ENCODE results near the gene DBNL.

- RRBS: no CpG with 5 or more reads among the region's 20 CpGs
Measured at GRCh38 chr7:42238372-42239004, 1.5 kb upstream of the GLI3 start.

- RRBS: 3% methylated on average over 10 of the region's 33 CpGs
Measured at GRCh38 chr7:42911059-42911781, 650 bp downstream of the C7orf25 start.

GRCh38 chr7:43248769-43249447, 136.5 kb downstream of the HECW1 start:
- RRBS: 4% methylated on average over 11 of the region's 28 CpGs

GRCh38 chr7:43646555-43647796, 64.1 kb downstream of the STK17A start:
- RRBS: no CpG with 5 or more reads among the region's 18 CpGs

GRCh38 chr7:43734455-43735117, 5.3 kb upstream of the COA1 start:
- RRBS: no CpG with 5 or more reads among the region's 15 CpGs

DNA sequence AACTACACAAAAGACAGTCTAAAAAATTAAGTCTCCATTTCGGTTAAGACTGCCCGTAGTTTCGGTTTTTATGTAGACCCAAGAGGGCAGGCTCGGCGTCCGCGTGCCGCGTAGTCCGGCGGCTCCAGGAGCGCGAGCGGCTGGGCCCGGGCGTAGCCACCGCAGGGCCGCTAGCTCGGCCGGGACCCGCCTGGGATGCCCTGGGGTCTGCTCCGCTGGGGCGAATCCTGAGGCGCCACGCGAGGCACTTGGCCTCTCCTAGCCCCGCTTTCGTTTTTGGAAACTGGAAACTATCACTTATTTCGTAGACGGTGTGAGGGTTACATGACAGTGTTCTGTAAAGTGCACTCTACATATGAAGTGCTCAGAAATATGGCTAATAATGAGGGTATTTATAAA, 488 bp downstream of the BLVRA start:
- RRBS: no CpG with 5 or more reads among the region's 30 CpGs

GRCh38 chr7:43764755-43765458, 6.4 kb downstream of the BLVRA start:
- RRBS: no CpG with 5 or more reads among the region's 10 CpGs

DNA sequence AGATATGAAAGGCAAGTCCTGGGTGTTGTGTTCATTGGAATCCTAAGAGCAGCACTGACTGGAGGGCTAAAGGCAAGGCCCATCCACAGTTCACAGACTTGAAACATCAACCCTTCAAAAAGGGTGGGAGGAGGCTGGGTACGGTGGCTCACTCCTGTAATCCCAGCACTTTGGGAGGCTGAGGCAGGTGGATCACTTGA, 5.1 kb upstream of the MRPS24 start:
- RRBS: no CpG with 5 or more reads among the region's 1 CpG

- RRBS: no CpG with 5 or more reads among the region's 10 CpGs
Measured at GRCh38 chr7:43876993-43877393, 7.7 kb upstream of the MRPS24 start.

DNA sequence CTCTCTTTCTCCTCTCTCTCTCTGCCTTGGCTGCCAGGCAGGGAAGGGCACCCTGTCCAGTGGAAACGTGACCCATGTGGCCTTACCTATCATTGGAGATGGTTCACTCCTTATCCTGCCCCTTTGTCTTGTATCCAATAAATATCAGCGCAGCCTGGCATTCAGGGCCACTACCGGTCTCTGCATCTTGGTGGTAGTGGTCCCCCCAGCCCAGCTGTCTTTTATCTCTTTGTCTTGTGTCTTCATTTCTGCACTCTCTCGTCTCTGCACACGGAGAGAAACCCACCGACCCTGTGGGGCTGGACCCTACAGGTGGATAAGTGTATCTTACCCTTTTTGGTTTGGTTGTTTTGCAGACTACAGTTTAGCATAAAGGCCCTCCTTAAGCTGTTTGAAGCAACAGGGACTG, 23.0 kb downstream of the SPDYE1 start:
- RRBS: no CpG with 5 or more reads among the region's 6 CpGs

DNA sequence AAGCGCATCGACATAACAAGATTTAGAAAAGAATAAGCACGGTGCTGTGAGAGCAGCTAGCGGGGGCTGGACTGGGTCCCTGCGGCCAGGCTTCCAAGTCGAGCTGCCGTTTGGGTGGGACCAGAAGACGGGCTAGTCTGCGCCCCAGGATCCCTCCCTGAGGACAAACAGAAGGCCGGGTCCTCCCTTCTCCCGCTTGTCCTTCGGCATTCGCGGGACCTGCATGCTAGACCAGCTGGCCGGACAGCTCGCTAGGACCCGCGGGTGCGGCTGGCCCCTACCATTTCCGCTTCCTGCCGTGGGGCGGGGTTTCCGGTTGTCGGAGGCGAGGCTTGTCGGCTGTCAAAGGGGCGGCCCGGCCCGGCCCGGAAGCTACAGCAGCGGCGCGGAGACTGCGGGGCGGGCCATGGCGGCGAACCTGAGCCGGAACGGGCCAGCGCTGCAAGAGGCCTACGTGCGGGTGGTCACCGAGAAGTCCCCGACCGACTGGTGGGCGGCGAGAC, at the start of gene DBNL:
DBNL (plus strand) TSS at position 371 of the 503 bp plus-strand sequence.
- RRBS: 2% methylated on average over 28 of the region's 47 CpGs

- RRBS: 3% methylated on average over 5 of the region's 36 CpGs
Measured at GRCh38 chr7:44044835-44045457, 444 bp downstream of the DBNL start.

- RRBS: no CpG with 5 or more reads among the region's 12 CpGs
Measured at GRCh38 chr7:44067402-44068339, 2.3 kb upstream of the PGAM2 start.

DNA sequence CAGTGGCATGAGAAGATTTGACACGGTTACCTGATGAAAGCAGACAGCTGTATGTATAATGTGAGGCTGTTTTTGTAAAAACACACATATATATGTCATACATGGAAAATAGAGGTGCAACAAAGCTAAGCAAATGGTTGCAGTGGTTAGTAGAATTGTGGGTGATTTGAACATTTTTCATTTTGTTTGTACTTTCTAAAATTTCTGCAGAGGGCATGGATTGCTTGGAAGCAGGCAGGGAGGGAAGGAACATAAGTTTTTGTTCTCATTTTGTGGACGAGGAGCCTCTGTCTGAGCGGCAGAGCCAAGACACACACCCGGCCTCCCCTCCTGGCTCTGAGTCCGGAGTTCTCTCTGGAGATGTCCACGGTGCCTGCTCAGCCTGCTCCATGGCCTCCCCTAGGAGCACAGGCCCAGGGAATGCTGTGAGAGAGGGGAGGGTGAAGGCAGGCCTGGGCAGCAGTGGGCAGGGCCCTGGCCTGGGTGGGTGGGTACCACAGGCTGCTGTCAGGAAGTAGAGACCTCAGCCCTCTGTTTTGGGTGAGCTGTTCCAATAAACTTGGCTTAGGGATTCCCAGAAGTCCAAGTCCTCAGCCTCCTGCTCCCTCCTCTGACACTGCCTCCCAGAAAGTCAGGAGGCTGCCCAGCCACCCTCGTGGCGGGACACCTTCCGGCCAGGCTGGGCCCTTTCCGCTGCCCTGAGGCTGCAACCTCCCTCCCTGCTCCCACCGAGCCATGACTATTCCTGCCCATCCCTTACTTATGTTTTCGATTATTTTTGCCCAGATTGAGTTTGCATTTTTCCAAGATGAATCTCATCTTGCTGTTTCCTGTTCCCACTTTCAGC, 5.5 kb upstream of the POLM start:
- RRBS: no CpG with 5 or more reads among the region's 12 CpGs

GRCh38 chr7:44100961-44101641, 3.0 kb upstream of the AEBP1 start:
- RRBS: no CpG with 5 or more reads among the region's 3 CpGs

- RRBS: no CpG with 5 or more reads among the region's 5 CpGs
Measured at GRCh38 chr7:44177616-44178204, 11.5 kb downstream of the GCK start.

GRCh38 chr7:44467315-44467702, 23.1 kb downstream of the NUDCD3 start:
- RRBS: no CpG with 5 or more reads among the region's 5 CpGs

DNA sequence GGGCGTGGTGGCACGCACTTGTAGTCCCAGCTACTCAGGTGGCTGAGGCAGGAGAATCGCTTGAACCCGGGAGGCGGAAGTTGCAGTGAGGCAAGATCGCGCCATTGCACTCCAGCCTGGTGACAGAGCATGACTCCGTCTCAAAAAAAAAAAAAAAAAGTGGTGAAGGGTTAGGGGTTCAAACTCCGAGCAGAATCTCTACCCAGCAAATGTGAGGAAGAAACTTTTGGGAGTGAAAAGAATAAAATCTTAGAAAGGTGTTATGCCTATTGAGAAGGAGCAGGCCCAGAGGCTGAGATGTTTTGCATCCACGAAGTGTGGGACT, 53.1 kb upstream of the ZMIZ2 start:
- RRBS: no CpG with 5 or more reads among the region's 10 CpGs

All from AG08470 (cell line).